ENCODE data around the gene TBC1D14.

- CAGE, long polyA plus RNA = no peak
- RRBS = 6% methylated on average over 34 of the region's 75 CpGs
Observed at GRCh38 chr4:3871205-3872022, 105.2 kb downstream of the ADRA2C start.

- CAGE, long polyA plus RNA = no peak
- RRBS = no CpG with 5 or more reads among the region's 15 CpGs
Observed at GRCh38 chr4:5869807-5870670, 22.8 kb downstream of the CRMP1 start.

GRCh38 chr4:6177853-6178365, 22.4 kb downstream of the JAKMIP1 start:
- CAGE, long polyA plus RNA = no peak
- RRBS = no CpG with 5 or more reads among the region's 10 CpGs

GRCh38 chr4:6271678-6272237, 2.1 kb downstream of the WFS1 start:
- CAGE, long polyA plus RNA = no peak
- RRBS = 21% methylated on average over 6 of the region's 15 CpGs

DNA sequence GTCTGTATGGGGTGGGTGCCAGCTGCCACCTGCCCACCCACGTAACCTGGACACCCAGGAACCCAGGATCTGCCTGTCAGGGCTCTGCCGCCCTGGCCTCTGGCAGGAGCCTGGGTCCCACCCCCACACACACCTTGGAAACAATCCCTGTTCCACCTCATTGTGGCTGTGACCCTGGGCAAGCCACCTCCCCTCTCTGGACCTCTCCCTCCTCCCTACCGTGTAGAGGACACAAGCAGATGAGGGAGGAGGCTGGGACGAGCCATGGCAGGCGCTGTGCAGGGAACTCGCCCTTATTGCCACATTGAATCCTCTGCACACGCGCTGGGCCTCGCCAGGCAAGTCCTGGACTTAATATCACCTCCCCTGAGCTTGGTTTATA, 81.3 kb downstream of the PPP2R2C start:
- CAGE, long polyA plus RNA = no peak
- RRBS = no CpG with 5 or more reads among the region's 9 CpGs

DNA sequence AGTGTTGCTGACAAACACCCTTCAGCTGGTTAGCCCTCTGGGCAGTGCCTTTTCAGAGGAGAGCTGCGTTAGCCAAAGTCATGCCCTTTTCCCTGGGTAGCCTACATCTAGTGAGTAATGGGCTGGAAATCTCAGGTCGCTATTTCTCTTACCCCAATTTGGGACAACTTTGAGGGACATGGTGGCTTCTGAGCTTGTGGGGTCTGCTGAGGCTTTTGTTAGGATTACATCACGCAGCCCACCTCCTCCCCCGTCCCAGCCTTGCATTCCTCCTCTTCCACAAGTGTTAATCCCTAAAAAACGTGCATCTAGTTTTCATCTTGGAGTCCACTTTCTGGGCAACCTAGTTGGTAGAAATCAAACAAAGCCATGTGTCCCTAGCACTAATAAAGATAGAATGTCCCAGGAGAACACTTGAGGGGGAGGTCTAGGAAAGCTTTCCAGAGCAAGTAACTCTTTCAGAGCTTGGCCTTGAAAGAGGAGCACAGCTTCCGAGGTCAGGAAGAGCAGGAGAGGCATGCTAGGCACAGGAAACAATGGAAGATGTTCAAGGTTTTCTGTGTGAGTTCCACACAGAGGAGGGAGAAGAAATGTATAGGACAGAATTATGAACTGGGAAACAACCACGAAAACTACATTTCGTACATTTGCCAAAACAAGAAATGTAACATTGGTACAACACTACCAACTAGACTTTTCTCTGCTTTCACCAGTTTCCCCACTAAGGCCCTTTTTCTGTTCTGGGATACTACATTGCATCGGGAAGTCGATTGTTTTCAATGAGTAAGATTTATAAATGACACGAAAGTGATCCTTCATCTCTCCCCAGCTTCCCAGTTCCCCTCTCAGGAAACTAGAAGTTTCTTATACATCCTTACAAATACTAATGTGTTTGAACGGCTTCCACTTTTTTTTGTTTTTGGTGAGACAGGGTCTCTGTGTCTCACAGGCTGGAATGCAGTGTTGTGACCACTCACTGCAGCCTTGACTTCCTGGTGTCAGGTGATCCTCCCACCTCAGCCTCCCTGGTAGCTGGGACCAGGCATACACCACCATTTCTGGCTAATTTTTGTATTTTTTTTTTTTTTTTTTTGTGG, 3.0 kb downstream of the MRFAP1 start:
- CAGE, long polyA plus RNA = no peak
- RRBS = no CpG with 5 or more reads among the region's 12 CpGs

- CAGE, long polyA plus RNA = no peak
- RRBS = no CpG with 5 or more reads among the region's 30 CpGs
Observed at GRCh38 chr4:6657815-6658293, 16.0 kb upstream of the ENSG00000170846 start.

- CAGE, long polyA plus RNA = no peak
- RRBS = no CpG with 5 or more reads among the region's 5 CpGs
Observed at GRCh38 chr4:6725038-6725237, 9.0 kb downstream of the BLOC1S4 start.

DNA sequence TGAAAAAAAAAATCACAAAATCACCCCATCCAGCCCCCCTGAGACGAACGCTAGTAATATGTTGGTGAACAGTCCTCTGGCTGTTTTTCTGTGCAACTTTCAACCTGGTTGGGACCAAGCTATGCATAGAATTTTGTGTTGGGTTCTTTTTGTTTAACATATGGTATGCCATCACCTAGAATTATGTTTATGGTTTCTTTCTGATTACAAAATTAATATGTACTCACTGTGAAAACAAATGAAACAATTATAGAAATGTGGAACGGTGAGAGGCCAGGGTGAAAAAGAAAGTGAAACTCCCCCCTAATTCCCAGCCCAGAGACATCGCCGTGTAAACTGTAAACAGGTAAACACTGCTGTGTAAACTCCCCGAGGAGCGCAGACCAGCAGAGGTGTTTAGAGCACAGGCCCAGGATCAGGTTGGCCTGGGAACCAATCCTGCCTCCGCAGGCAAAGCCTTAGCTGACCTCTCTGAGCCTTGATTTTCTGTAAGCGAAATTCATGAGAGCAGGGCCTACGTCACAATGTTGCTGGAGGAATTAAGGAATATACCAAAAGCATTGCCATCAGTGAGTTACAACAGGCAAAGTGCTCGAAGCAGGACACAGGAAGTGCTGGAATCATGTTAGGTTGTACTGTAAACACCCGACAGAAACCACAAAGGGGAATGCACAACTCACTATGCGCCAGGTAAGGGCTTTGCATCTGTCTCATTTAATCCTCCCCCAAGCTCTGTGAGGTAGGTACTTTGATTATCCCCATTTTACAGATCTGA, 31.0 kb upstream of the KIAA0232 start:
- CAGE, long polyA plus RNA = no peak
- RRBS = no CpG with 5 or more reads among the region's 13 CpGs

- CAGE, long polyA plus RNA = no peak
- RRBS = no CpG with 5 or more reads among the region's 15 CpGs
Observed at GRCh38 chr4:6779422-6780230, 2.9 kb upstream of the KIAA0232 start.

DNA sequence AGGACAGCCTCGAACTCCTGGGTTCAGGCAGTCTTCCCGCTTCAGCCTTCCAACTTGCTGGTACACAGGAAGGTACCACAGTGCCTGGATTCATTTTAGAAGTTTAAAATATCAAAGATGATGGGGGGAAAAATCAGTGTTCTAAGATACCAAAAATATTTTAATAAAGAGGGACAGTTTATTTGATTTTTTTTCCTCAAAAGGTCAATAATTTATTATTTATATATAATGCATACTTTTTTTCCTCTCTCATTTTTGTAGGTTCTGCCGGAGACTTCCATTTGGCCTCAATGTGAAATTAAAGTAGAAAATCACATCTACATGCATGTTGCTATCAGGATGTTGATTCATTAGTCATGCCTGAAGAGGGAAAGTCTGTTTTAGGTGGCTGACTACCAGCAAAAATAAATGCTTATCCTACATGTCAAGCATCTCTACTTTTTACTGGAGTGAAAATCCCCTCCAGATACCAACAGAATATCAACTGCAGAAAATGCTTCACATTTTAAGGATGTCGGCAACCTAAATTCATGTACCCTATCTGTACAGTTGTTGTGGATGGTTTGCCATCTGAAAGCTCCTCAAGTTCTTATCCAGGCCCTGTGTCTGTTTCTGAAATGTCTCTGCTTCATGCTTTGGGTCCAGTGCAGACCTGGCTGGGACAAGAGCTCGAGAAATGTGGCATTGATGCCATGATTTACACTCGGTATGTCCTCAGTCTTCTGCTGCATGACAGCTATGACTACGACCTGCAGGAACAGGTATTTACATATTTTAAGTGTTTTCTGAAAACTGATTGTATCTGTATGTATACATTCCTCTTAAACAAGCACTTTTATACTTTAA, 41.6 kb downstream of the KIAA0232 start:
- CAGE, long polyA plus RNA = no peak
- RRBS = no CpG with 5 or more reads among the region's 7 CpGs

GRCh38 chr4:6841921-6842360, 59.4 kb downstream of the KIAA0232 start:
- CAGE, long polyA plus RNA = no peak
- RRBS = no CpG with 5 or more reads among the region's 5 CpGs

- CAGE, long polyA plus RNA = no peak
- RRBS = no CpG with 5 or more reads among the region's 7 CpGs
Observed at GRCh38 chr4:6861793-6862549, 47.7 kb upstream of the TBC1D14 start.

- CAGE, long polyA plus RNA = no peak
- RRBS = 1% methylated on average over 62 of the region's 128 CpGs
Observed at GRCh38 chr4:6909551-6910385, at the start of gene TBC1D14. TSS of gene TBC1D14 (plus strand) at chr4:6909826.

DNA sequence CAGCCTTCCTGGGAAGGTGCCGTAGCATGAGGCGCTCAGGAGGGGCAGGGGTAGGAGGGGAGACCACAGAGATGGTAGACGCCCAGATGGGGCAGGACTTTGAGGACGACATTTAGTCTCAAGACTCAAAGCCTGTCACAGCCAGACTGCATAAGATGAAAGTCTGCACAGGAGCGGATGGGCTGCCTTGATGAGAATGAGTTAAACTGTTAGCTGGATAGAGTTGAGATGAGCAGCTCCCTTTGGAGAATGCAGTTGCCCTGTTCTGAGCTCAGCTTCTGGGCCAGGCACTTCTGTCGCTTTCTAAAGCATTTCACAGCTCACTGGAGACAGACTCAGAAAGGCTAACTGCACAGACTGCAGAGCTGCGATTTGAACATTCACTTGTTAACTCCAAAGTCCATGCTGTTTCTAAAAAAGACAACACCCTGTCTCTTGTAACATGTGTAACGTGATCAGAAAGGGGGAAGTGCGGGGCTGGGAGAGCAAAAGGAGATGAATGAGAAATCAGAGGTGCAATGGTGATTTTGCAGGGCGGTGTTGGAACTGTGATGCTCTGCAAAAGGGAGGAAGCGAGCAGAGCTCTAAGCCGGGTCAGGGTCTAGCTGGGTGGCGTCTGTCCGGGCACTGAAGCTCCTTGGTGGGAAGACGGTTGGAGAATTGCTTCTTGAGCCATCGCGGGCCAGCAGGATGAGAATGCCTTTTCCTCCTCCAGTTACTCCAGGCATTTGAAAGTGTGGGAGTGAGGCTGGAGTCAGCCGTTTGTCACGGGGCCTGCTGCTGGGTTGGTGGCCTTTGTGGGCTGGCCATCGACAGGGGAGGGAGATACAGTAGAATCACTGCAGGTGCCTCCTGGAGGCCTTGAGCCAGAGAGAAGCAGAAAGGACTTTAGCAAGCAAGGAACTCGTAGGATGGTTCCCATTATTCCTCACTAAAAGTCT, 20.2 kb downstream of the TBC1D14 start:
- CAGE, long polyA plus RNA = no peak
- RRBS = no CpG with 5 or more reads among the region's 21 CpGs

- CAGE, long polyA plus RNA = no peak
- RRBS = no CpG with 5 or more reads among the region's 5 CpGs
Observed at GRCh38 chr4:6934636-6934979, 25.0 kb downstream of the TBC1D14 start.

- CAGE, long polyA plus RNA = no peak
- RRBS = no CpG with 5 or more reads among the region's 27 CpGs
Observed at GRCh38 chr4:6939825-6940808, 30.5 kb downstream of the TBC1D14 start.

DNA sequence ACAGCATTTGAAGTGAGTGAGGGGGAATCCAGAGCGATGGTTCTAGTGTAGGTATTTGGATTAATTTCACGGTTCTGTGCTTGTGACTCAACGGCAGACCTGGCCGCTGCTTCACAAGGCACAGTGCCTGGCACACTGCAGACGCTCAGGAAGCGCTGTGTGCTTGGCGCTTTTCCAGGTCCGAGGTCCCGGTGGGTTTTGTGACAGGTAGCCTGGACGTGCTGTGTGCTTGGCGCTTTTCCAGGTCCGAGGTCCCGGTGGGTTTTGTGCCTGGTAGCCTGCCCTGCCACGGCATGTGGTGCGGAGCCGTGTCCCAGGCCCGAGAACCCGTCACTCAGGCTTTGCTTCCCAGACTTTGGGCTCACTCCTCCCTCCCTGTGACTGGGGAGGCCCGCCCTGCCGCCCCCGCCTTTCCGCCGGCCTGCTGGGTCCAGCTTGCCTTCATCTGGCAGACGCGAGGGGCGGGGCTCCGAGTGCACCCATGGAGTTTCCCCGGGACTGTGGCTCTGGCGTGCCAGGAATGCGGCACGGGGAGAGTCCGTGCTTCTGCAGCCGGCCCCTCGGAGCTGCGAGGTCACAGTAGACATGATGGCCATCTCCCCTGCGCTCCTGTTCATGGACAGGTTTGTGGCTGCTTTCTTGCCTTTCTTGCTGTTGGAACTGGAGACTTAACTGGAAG, 44.2 kb downstream of the TBC1D14 start:
- CAGE, long polyA plus RNA = no peak
- RRBS = 18% methylated on average over 11 of the region's 36 CpGs

- CAGE, long polyA plus RNA = no peak
- RRBS = 1% methylated on average over 22 of the region's 77 CpGs
Observed at GRCh38 chr4:6986655-6987400, 56.0 kb downstream of the CCDC96 start.

GRCh38 chr4:7003652-7004147, 39.1 kb downstream of the CCDC96 start:
- CAGE, long polyA plus RNA = no peak
- RRBS = no CpG with 5 or more reads among the region's 11 CpGs